PC-3 (cell line): ENCODE measurements around the genes CCM2 and ADCY1.

DNA sequence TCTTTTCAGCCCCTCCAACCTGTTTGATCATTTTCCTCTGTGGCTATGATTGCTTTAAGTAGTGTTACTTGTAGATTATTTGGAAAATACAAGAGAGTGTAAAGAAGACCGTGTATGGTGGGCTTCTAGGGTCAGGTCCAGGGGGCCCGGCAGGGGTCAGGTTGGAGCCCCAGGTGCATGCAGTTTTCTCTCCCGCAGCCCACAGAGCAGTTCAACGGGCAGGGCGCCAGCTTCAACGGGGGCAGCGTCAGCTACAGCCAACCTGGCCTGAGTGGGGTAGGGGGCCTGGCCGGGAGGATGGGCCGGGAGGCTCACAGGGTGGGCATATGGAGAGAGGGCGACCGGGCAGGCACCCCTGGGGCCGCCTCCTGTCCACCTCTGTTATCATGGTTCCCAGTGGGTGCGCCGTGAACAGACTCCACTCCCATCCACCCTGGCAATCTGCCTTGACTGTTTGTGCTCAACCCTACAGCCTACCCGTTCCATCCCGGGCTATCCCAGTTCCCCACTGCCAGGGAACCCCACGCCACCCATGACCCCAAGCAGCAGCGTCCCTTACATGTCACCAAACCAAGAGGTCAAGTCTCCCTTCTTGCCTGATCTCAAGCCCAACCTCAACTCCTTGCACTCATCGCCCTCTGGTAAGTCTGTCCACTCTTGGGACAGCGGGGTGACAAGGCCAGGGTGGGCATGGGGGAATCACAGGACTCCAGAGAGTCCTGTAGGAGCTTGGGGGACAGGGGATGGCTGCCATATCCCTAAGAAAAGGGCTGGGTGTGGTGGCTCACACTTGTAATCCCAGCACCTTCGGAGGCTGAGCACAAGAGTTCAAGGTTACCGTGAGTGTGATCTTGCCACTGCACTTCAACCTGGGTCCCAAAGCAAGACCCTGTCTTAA is 11.6 kb downstream of the ZMIZ2 start:
- RAMPAGE, long total RNA: no peak

DNA sequence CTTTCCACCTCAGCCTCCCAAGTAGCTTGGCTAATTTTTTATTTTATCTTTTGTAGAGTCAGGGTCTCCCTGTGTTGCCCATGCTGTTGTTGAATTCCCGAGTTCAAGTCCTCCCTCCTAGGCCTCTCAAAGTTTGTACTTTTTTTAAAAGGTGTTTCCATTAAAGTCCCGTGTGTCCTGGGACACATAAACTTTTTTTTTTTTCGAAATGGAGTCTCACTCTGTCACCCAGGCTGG is 24.3 kb downstream of the PPIA start:
- RAMPAGE, long total RNA: no peak

GRCh38 chr7:44834013-44834823 is 13.7 kb downstream of the H2AZ2 start:
- RAMPAGE, long total RNA: no peak

- RAMPAGE, long total RNA: no peak
These were observed 5.6 kb upstream of the MYO1G start for GRCh38 chr7:44984358-44984942.

- RAMPAGE, long total RNA: start-site peak on the minus strand at chr7:44986604-44986668, 66 and 22 reads in 2 replicates
These were observed 7.6 kb upstream of the MYO1G start for GRCh38 chr7:44985940-44987293.

GRCh38 chr7:45000060-45000946 is at the start of gene CCM2:
Gene CCM2, plus strand, starts transcription at chr7:45000201.
- RAMPAGE, long total RNA: no peak

- RAMPAGE, long total RNA: no peak
These were observed 7.2 kb downstream of the TBRG4 start for GRCh38 chr7:45104369-45104644.

GRCh38 chr7:45148229-45148561 is 9.4 kb upstream of the RAMP3 start:
- RAMPAGE, long total RNA: no peak

- RAMPAGE, long total RNA: no peak
These were observed 1.6 kb downstream of the RAMP3 start for GRCh38 chr7:45159023-45159738.

DNA sequence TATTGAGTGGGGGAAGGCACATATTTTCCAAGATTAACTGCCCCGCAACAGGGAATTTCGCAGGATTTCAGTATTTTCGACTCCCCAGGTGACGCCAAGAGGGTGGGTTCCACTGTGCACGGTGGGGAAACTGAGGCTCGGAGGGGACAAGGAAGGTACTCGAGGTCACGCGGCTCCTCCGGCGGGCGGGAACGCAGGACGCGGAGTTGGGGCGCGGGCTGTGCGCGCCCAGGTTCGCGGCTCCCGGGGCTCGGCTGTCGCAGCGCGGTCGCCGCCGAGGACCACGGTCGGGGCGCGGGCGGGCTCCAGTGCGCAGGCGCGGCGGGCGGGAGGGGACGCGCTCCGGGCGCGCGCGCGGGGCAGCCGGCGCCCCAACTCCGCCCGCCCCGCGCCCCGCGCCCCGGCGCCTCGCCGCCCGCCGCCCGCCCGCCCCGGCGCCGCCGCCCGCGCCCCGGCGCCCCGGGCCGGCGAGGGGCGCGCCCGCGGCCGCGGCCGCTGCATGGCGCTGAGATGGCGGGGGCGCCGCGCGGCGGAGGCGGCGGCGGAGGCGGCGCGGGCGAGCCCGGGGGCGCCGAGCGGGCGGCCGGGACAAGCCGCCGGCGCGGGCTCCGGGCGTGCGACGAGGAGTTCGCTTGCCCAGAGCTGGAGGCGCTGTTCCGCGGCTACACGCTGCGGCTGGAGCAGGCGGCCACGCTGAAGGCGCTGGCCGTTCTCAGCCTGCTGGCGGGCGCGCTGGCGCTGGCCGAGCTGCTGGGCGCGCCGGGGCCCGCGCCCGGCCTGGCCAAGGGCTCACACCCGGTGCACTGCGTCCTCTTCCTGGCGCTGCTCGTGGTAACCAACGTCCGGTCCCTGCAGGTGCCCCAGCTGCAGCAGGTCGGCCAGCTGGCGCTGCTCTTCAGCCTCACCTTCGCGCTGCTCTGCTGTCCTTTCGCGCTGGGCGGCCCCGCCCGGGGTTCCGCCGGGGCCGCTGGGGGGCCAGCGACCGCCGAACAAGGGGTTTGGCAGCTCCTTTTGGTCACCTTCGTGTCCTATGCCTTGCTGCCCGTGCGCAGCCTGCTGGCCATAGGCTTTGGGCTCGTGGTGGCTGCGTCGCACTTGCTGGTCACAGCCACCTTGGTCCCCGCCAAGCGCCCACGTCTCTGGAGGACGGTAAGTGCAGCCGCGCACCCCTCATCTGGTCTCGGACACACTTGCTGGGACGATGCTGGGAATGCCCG is at the start of gene ADCY1:
TSS of gene ADCY1 (plus strand) at position 335 of the 1,217 bp plus-strand sequence.
- RAMPAGE, long total RNA: no peak

DNA sequence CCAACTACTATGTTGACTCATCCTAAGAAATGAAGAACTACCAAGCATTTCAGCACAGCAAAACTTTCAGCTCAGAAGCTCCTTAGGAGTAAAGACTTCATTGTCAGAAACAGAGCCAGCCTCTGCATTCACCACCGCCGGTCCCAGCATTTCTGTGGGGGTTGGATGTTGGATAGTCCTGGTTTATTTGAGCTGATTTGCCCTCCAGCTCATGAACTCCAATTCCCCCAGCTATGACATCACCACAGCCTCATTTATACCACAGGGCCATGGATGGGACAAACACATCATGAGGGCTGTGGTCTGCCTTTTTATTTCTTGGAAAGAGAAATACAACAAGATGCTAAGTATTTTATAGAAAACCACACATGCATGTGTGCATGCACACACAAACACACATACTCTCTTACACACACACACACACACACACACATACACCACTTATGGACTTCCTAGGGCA is 123.6 kb downstream of the ADCY1 start:
- RAMPAGE, long total RNA: no peak

DNA sequence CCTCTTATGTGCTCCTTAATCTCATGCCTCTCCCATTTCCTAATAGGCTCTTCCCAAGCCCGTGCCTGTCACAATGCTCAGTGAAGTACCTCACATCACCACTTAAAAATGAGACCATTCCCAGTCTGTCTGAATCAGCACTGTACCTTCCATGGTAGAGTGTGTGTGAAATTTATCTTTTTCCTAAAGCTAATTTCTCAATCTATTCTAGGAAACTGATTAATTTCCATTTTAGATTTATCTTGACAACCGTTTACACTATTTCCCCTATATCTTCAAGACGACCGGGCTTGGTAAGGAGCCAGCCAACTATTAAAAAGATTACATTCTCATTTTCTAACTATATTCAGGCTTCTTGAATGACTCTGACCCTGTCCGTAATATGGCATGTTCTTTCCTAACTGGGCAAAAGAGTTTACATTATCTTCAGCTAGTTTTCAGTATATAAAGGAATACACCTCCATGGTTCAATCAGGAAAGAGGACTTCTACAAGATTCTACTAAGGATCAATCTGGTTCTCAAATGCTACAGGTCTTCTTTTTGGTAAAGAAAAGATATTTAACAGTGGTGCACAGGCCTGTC is 110.1 kb downstream of the CCDC201 start:
- RAMPAGE, long total RNA: no peak

DNA sequence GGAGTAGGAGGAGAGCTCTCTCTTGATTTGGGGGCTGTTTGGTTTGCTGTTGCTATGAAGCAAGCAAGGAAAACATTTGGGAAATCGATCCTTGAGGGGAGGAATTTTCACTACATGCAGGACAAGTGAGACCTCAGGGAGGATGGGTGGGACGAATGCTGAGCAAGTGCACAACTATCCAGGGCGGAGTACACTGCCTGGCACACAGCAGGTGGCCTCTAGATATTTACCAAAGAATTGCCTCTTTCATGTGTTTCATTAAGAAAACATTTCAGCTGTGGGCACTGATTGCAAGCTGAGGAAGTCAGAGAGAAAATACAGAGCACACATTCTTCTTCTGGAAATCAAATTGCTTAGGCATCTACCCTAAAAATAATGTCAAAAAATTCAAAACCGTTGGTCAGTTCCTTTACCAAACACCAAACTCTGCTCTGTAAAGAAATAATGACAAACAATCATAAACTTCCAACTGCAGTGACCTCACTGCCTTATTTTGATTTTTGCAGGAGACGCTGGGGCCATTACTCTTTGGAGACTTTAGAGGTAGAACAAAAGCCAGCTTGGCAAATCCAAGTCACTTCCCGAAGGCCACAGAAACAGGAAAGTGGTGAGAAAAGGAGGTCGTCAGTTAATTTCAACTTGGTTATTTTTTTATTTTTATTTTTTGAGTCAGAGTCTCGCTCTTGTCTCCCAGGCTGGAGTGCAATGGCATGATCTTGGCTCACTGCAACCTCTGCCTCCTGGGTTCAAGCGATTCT is 2.6 kb upstream of the IGFBP1 start:
- RAMPAGE, long total RNA: no peak

DNA sequence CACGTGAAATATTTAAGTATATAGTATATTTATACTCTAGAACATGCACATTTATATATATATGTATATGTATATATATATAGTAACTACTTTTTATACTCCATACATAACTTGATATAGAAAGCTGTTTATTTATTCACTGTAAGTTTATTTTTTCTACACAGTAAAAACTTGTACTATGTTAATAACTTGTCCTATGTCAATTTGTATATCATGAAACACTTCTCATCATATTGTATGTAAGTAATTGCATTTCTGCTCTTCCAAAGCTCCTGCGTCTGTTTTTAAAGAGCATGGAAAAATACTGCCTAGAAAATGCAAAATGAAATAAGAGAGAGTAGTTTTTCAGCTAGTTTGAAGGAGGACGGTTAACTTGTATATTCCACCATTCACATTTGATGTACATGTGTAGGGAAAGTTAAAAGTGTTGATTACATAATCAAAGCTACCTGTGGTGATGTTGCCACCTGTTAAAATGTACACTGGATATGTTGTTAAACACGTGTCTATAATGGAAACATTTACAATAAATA is 4.9 kb downstream of the IGFBP1 start:
- RAMPAGE, long total RNA: no peak

DNA sequence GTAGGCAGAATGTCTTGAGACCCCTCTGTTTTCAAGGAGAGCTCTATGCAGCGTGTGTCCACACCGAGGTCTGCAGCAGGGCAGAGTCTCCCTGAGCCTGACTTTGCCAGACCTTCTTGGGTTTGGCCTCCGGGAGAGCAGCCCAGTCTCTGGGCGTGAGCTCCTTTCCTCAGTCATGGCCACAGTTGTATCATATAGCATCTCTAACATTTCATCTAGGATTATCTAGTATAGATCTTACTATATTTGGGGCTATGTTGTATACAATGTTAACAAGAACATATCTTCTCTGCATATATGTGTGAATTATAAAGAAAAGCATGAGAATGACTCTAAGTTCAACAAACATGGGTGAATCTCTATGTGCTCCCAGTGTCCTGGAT is 8.6 kb downstream of the IGFBP3 start:
- RAMPAGE, long total RNA: no peak

- RAMPAGE, long total RNA: no peak
These were observed 6.3 kb downstream of the IGFBP3 start for GRCh38 chr7:45914734-45915205.

- RAMPAGE, long total RNA: no peak
These were observed 433.7 kb upstream of the IGFBP3 start for GRCh38 chr7:46354896-46355095.

GRCh38 chr7:46557167-46557932 is 636.3 kb upstream of the IGFBP3 start:
- RAMPAGE, long total RNA: no peak

GRCh38 chr7:46583432-46584134 is 662.5 kb upstream of the IGFBP3 start:
- RAMPAGE, long total RNA: no peak

DNA sequence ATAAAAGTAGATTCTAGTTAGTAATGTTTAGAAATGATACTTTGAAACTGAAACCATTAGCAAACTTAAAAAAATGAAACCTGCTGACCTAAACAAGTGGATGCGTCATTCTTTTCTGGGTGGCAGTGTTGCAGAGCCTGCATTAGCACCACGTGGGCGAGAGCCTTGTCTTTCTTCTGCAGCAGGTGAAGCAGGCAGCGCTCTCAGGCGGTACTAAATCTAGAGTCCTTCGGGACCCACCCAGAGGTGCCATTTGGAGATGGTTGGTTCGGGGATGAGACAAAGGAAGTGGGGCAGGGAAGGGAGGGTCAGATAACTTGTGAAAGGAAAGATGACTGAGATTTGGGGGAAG is 759.1 kb upstream of the IGFBP3 start:
- RAMPAGE, long total RNA: no peak